M059J (cell line): Measurements from ENCODE around the gene DENND10.

DNA sequence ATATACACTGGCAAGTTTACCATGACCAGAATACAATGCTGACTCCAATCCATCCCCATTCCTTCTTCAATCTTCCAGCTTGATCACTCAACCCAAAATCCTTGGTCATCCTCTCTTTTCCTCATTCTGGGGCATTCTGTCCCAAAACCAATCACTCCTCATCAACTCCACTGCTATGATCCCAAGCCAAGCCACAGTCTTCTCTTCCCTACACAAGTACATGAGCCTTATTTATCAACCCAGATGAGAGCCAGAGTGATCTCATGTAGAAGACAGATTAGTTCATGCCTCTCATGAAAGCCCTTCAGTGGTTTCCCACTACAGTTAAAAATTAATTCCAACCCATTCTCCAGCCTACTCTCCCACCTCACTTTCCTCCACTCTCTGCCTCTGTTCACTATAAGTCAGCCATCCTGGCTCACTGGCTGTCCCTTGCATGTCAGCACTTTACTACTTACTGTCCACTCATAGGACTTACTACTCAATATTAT, 67.4 kb downstream of the CACUL1 start:
- RAMPAGE, long total RNA, result no peak

DNA sequence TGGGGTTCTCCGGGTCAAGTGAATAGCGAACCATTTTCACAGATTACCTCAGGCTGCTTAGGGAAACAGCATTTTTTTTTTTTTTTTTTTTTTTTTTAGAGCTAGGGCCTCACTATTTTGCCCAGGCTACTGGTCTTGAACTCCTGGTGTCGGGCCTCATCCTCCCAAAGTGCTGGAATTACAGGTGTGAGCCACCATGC, 117.7 kb upstream of the CACUL1 start:
- RAMPAGE, long total RNA, result no peak

DNA sequence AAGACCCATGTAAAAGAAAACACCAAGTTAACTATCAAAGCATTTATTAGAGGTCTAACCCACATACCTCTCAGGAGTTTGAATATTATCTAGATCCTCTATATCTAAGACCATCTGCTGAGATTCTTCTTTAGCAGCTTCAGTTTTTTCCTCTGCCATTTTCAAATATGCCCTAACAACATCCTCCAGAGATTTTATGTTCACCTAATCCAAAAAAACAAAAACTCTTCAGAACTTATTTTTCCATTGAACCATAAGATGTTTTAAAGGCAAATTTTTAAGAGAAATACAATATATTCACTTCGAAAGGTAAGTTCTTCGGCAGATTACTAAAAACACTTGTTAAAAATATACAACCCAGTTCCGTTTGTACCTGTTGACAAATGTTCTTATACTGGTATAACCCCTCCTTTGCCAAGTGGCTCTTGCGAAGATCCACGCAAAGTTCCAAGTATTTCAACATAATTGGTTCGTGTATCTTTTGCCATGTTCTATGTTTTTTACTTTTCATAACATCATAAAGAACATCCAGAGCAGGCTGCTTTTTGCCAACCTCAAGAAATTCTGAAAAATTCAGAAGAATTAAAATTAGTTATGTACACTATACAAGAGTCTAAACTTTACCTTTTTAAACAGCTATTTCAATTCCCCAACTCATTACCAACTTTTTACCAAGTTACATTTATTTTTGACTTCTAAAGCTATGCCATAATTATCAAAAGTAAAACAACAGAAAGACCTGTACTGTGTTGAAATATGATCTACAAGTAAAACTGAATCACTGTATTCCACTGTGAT, 7.0 kb downstream of the EIF3A start:
- RAMPAGE, long total RNA, result no peak

DNA sequence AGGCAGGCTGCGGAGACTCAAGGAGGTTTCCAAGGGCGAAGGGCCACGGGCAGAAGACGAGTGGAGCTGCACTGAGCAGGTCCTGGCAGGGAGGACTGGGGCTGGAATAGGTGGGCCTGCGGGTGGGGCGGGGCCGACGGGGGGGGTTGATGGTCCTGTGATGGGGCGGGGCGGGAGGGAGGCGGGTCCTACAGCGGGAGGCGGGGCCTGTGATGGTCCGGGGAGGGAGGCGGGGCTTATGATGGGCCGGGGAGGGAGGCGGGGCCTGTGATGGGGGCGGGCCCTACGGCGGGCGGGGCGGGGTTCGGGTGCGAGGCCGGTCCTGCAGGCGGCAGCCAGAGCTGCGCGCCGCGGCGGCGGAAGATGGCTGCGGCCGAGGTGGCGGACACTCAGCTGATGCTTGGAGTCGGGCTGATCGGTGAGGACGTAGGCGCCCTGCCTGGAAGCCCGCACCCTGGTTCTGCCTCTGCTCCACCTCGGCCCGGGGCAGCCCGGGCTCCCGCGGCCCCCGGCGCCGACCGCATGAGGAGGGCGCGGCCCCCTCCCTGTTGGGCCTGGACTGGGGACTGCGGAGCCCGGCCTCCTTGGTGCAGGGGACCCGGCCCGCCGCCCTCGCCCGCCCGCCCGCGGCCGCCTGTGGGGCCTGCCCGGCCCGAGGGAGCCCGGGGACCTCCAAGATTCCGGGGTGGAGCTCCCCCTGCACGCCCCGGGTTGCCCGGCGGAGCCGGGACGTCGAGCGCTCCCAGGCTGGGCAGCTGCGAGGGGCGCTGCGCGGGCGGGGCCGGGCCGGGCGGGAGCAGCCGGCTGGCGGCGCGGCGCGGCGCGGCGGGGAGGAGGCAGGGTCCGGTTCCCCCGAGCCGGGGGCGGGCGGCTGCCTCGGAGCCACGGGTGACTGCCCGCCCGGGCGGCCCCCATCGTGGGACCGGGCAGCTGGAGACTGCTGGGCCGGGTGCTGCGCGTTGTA, at the start of gene DENND10:
TSS of gene DENND10 (plus strand) at position 334 of the 964 bp plus-strand sequence.
- RAMPAGE, long total RNA, result no peak

GRCh38 chr10:119177200-119177406, 1.5 kb downstream of the PRDX3 start:
- RAMPAGE, long total RNA, result no peak

- RAMPAGE, long total RNA, result no peak
These were observed 57.3 kb downstream of the GRK5 start for GRCh38 chr10:119264570-119265201.

GRCh38 chr10:119296582-119297123, 89.3 kb downstream of the GRK5 start:
- RAMPAGE, long total RNA, result no peak

- RAMPAGE, long total RNA, result no peak
These were observed 106.2 kb downstream of the GRK5 start for GRCh38 chr10:119313302-119314270.

DNA sequence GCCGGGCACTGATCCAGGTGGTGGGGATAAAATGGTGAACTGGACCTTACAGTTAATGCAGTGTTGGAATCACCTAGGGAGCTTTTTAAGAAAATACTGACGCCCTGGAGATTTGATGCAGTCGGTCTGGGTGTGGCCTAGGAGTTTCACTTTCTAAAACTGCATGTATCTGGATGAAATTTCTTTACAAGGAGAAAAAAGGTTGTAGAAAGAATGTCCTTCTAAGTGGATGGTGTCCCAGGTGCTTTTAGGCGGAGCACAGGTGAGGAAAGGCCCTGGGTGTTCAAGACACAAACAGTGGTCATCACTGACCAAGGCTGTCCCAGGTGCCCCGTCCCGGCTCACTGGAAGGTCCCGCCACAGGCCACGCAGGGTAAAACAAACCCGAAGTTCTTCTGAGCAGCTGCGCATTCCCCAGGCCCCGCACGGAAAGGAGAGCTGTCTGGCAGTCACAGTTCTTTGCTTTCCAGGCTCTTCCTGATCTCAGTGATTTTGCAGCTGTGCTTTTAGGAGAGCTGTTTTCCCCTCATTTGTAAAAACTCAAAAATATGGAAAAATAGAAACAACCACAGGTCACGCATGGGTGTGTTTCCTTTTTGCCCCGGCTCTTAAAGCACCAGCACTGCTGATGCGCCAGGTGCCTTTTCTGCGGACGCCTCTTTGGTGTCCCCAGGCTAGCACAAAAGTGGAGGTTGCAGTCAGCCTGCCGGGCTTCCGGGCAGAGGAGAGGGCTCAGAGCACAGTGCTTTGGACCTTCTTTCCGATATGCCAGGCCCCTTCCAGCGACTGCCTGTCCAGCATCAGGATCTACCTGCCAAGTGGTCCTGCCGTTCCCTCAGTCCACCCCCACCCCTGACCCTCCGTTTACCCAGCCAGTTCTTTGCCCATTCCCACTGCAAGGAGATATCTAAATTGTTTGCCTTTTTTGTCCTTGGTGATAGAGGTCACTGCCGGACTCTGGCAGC, 162.0 kb downstream of the GRK5 start:
- RAMPAGE, long total RNA, result no peak

DNA sequence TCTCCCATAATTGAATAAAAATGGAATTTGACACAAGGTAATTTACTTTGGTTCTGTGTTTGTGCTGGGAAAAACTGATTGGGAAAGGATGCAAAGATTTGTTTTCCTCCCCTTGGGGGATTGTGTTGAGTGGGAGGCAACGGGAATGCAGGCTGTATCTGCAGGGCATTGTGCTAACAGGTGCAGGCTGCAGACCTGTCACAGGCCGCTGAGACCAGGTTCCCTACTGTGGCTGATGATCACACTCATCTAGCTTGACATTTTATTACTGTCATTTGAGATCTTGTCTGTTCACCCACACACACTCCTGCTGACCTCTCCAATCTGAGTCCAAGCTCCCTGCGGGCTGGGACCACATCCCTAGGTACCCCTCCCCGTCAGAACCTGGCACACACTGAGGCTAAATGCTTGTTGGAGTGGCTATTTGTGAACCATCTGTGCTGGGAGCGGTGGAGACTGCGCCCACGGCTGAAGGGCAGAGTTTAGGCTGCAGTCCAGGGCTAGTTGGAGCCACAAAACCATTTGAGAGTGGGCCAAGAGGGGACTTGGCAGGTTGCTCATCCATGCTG, 164.6 kb downstream of the RGS10 start:
- RAMPAGE, long total RNA, result no peak

DNA sequence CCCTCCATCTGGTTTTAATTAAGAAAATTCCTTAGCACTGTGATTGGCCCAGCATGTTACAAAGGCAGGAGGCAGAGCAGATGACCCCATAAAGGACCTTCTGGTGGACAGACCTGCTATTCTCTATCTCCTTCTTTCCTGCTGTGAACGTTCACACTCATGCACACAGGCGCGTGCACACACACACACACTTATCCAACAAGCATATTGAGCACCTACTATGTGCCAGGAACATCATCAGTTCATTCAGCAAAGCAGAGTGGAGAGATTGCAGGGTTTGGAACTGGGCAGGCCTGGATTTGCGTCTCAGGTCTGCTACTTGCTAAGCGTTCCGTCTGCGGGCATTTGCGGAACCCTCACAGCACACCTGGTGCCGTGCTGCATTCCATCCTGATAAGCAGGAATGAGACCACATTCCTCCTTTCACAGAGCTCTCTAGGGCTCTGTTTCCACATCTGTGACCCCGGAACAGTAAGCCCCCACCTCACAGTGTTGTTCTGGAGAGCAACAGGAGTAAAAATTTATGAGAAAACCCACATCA, 129.2 kb downstream of the RGS10 start:
- RAMPAGE, long total RNA, result no peak

DNA sequence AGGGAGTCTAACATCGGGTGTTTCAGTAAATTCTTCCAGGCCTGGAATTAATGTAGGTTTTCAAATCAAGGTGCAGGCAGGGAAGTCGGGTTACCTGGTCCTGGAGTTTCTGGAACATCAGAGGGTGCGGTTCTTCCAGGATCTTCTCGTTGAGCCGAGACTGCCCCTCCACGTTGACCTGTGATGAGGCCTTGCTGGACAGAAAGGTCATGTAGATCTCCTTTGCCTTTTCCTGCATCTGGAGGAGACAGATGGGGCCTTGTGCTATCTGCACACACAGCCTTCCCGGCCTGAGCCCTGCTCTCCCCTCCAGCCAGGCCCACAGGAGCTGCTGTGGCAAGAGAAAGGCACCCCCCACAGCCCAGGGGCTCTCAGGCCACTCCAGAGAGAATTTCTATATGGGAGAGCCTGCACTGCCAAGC, 27.1 kb downstream of the RGS10 start:
- RAMPAGE, long total RNA, result no peak

- RAMPAGE, long total RNA, result no peak
These were observed 1.5 kb upstream of the RGS10 start for GRCh38 chr10:119544035-119544347.

GRCh38 chr10:119586366-119587137, 10.2 kb downstream of the TIAL1 start:
- RAMPAGE, long total RNA, result no peak

DNA sequence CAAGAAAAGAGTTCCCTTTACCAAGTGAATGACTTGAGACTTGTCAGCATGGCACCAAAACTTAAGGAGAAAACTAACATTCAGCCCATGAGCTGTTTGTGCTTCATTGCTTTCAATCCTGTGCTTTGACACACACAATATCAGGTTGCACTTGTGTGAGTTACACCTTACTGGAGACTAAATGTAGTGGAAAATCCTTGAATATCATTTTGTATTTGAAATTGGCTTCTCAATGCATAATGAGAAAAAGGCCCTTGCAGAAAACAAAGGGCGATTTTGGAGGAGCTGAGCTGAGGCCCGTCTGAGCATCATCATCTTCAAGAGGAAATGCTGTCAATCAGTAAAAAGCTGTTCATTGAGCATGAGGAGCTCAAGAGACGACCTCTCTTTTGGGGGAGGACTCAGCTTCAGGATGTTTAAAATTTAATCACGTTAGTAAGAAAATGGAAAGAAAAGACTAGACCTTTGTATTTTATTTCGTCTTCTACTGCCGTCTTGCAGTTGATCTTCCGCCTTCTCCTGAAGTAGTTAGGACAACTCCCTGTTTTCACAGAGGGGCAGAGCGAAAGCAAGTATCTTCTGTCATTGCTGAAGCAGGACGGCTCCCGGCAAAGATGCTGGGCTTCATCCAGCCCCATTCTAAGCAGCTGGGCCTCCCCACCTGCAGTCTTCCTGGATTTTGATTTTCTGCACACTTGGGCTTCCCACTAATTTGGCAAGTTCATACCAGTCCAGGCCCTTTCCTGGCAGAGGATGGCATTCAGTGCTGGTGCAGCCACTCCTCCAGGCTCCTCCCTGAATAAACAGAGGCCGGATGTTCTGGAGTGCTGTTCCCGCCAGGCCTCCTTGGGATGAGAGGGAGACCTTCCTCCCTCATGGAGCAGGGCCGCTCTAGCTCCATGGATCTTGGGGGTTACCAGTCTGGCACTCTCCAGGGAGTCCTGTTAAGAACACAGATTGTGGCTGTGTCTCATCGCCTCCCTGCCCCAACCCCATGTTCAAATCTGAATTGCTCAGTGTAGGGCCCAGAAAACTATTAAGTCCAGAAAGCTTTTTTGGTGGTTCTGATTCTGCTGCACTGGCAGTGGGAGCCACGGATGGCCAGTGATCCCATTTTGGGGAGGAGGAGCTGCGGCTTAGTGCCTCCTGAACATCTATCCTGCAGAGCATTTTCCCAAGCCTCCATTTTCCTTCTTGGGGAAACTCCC, 3.2 kb downstream of the BAG3 start:
- RAMPAGE, long total RNA, result no peak

- RAMPAGE, long total RNA, result no peak
These were observed 16.5 kb downstream of the BAG3 start for GRCh38 chr10:119667457-119668270.

- RAMPAGE, long total RNA, result no peak
These were observed 29.7 kb downstream of the BAG3 start for GRCh38 chr10:119680529-119681612.

DNA sequence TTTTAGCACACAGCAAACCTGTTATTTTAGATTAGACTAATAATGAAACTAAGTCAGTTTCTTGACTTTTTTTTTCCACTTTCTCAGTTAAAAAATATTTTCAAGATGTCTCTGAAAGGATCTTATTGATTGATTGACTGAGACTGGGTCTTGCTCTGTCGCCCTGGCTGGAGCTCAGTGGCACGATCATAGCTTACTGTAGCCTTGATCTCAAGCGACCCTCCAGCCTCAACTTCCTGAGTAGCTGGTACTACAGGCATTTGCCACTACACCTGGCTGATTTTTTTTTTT, 20.4 kb upstream of the INPP5F start:
- RAMPAGE, long total RNA, result no peak

DNA sequence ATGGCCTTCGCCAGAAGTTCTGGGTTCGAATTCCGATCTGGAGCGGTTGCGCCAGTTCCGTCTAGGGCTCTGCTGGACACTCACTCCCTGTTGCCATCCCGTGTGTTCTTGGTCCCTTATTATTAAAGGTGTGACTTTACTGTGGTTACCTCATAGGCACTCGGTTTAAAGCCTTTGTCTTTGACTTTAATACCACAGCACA, 780 bp downstream of the INPP5F start:
- RAMPAGE, long total RNA, result no peak

GRCh38 chr10:120304971-120305170, 152.2 kb upstream of the PLPP4 start:
- RAMPAGE, long total RNA, result no peak